ENCODE measurements around a stretch of chr14.

- RRBS, result no CpG with 5 or more reads among the region's 5 CpGs
Observed at GRCh38 chr14:94050351-94050808, 24.2 kb downstream of the OTUB2 start.

GRCh38 chr14:94165570-94165911 lies 8.6 kb upstream of the PPP4R4 start:
- RRBS, result no CpG with 5 or more reads among the region's 2 CpGs

DNA sequence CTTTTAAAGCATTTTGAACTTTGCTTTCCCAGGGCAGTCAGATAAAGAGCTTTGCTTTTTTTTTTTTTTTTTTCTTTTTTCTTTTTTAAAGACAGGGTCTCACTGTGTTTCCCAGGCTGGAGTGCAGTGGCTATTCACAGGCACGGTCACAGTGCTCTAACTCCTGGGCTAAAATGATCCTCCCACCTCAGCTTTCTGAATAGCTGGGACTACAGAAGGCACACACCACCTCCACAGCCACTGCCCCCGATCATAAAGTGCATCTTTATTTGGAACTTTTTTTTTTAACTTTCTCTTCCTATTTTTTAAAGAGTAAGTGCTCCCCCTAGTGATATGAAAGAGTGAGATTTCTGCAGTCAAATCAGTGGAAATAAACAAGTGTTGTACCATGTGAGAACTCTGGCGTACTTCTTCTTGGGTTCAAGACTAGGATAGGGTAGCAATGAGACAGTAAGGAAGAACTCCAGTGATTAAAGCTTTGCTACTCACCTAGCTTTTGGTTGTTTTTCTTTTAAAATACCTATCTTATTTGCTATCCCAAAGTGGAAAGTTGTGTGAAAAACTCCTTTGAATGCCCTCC lies 6.5 kb downstream of the PPP4R4 start:
- RRBS, result no CpG with 5 or more reads among the region's 3 CpGs

DNA sequence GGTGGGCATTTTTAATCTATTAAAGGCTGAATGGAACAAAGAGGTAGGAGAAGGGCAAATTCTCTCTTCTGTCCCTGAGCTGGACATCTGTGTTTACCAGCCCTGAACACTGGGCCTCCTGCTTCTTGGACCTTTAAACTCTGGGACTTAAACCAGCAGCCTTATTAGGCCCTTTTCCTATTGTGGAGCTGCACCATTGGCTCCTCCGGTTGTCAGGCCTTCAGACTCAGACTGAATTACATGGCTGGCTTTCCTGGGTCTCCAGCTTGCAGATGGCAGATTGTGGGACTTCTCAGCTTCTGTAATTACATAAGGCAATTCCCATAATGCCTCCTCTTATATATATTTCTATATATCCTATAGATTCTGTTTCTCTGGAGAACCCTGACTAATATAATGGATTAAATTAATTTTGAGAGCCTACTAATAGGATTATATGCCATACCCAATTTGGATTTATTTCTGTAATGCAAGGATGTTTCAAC lies 6.4 kb downstream of the SERPINA6 start:
- RRBS, result no CpG with 5 or more reads among the region's 1 CpG

- RRBS, result no CpG with 5 or more reads among the region's 9 CpGs
Observed at GRCh38 chr14:94322496-94323098, 539 bp downstream of the SERPINA6 start.

- RRBS, result no CpG with 5 or more reads among the region's 11 CpGs
Observed at GRCh38 chr14:94394612-94395370, 6.4 kb upstream of the SERPINA1 start.

- RRBS, result 78% methylated on average over 1 of the region's 10 CpGs
Observed at GRCh38 chr14:94620824-94621855, 8.9 kb downstream of the SERPINA3 start.

DNA sequence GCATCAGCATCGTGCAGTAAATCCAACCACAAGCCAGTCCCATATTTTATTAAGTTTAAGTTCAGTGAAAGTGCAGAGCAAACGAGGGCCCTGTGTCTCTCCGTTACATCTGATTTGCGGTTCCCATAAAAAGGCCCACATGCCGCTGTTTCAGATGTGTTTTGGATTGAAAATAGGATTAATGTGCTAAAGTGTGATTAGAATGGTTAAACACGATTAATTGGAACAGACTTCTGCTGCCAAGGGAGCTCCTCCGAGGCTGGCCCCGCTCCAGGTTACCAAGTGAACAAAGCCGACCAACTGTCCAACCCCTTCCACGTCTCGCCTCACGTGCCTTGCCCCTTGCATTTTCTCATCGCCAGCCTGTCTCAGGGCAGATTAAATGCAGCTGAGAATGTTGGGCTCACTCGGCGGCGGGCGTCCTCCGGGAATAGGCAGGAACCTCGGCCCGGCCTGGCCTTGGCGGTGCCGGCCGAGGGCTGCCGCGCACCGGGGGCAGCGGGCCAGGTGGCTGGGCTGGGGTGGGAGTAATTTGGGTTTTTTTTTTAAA lies 166.6 kb upstream of the GSC start:
- RRBS, result no CpG with 5 or more reads among the region's 27 CpGs

DNA sequence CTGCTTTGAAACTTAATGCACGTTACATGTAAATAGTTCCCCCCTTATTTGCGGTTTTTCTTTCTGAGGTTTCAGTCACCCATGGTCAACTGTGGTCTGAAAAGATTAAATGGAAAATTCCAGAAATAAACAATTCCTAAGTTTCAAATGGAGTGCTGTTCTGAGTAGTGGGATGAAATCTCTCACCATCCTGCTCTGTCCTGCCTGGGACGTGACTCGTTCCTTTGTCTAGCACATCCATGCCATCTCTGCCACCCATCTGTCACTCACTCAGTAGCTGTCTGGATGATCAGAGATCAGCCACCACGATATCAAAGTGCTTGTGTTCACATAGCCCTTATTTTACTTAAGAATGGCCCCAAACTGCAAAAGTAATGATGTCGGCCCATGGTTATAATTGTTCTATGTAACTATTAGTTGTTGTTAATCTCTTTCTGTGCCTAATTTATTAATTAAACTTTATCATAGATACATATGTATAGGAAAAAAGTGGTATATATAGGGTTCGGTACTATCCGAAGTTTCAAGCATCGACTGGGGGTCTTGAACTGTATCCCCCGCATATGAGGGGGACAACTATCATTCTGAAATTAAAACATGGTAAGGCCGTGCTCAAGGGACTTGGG lies 51.4 kb upstream of the DICER1 start:
- RRBS, result no CpG with 5 or more reads among the region's 11 CpGs

- RRBS, result no CpG with 5 or more reads among the region's 21 CpGs
Observed at GRCh38 chr14:95272989-95274118, 46.4 kb downstream of the CLMN start.

- RRBS, result no CpG with 5 or more reads among the region's 4 CpGs
Observed at GRCh38 chr14:95288941-95289418, 30.7 kb downstream of the CLMN start.

DNA sequence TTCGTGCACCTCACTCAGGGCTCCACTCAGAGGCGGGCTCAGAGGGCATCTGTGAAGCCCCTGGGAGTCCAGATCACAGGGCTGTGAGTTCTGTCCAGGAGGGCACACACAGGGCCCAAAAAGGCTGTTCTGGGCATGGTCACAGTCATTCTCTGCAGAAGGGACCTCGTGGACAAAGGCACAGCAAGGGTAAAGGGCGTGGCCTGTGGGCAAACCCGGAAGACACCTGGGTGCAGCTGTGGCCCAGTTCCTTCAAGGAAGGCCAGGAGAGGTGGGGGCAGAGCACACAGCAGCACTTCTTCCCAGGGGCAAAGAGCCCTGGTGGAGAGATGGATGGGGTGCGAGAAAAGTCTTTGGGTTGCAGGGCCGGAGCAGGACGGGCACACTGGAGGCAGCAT lies 9.1 kb downstream of the CLMN start:
- RRBS, result no CpG with 5 or more reads among the region's 8 CpGs

DNA sequence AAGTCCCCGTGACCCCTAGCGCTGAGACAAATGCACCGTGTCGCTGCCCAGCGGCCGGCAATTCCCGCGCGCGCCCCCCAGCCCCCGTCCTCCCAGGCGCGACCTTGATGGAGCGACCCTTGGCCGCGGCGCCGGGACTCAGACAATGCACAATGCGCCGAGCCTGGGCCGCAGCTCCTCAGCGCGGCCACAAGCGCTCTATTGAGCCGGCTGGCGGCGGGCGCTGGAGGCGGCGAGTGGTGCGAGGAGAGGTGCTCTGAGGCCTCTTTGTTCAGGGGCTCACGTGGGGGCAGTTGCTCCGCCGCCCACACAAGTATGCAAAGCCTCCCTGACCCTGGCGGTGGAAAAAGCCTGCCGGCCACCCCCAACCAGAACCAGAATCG lies 40.6 kb upstream of the CLMN start:
- RRBS, result 30% methylated on average over 24 of the region's 37 CpGs

GRCh38 chr14:95412169-95413077 lies 92.7 kb upstream of the CLMN start:
- RRBS, result no CpG with 5 or more reads among the region's 12 CpGs

- RRBS, result no CpG with 5 or more reads among the region's 10 CpGs
Observed at GRCh38 chr14:95427402-95428087, 88.9 kb downstream of the SYNE3 start.

- RRBS, result 1% methylated on average over 8 of the region's 37 CpGs
Observed at GRCh38 chr14:95515699-95516435, 583 bp downstream of the SYNE3 start.

- RRBS, result no CpG with 5 or more reads among the region's 3 CpGs
Observed at GRCh38 chr14:95518281-95518915, 1.9 kb upstream of the SYNE3 start.

DNA sequence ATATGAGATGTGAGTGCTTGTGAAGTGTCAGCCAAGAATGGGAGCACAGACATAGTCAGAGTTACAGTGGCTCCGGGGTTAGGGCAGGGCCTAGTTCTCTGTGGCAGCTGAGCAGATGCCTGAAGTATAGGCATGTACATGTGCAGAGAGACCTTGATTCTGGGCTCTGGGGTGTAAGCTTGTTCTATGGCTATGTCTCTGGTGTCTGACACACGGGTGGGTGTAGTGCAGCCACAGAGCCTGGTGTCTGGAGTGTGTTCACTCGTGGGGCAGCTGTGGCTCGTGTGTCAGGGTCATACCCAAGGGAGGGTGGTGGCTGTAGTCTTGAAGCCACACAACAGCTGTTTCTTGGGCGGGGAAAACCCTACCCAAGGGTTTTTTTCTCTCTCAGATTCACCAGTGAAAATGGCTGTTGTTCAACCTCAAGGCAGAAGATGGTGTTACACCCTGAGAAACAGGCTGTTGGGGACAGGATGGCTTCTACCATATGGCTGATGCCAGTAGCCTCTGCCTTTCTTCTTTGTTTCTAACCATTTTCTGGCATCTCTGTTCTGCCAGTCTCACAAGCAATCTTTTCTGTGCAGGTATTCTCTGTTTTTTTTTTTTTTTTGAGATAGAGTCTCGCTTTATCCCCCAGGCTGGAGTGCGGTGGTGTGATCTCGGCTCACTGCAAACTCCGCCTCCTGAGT lies 12.0 kb upstream of the TCL1A start:
- RRBS, result no CpG with 5 or more reads among the region's 9 CpGs

DNA sequence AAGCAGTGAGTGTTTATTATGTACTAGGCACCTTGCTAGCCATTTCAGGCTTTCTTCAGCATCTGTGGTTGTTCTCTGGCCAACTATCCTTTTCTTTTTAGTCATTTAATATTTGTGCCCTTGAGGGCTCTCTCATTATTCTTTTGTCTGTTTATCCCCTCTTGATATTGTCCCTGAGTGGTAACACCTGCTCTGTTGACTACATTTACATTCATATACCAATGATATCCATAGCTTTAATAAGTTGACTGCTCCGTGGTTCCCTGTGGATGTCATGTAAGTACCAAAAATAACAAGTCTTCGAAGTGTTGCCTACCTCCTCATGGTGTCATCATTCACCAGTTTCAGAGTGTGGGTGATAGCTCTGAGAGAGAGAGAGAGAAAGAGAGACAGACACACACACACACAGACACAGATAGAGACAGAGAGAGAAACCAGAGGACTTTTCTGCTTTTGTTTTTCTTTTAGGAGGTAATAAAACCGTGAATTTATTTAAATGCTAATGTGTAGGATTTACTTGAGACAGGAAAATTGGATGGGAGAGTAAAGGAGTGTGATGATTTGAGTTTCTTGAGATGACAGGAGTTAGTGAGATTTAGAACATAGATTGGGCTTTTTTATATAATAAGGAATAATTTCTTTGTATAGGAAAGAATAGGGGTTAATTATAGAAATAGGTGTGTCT lies 52.2 kb downstream of the PAPOLA start:
- RRBS, result no CpG with 5 or more reads among the region's 3 CpGs

- RRBS, result no CpG with 5 or more reads among the region's 10 CpGs
Observed at GRCh38 chr14:96663557-96663847, 133.7 kb upstream of the VRK1 start.